Progenitor cell of endocrine pancreas (in vitro differentiated cells): ENCODE results near the gene SH3BP4.

GRCh38 chr2:233775454-233775951, 2.6 kb upstream of the MROH2A start:
- PRO-cap: no peak

DNA sequence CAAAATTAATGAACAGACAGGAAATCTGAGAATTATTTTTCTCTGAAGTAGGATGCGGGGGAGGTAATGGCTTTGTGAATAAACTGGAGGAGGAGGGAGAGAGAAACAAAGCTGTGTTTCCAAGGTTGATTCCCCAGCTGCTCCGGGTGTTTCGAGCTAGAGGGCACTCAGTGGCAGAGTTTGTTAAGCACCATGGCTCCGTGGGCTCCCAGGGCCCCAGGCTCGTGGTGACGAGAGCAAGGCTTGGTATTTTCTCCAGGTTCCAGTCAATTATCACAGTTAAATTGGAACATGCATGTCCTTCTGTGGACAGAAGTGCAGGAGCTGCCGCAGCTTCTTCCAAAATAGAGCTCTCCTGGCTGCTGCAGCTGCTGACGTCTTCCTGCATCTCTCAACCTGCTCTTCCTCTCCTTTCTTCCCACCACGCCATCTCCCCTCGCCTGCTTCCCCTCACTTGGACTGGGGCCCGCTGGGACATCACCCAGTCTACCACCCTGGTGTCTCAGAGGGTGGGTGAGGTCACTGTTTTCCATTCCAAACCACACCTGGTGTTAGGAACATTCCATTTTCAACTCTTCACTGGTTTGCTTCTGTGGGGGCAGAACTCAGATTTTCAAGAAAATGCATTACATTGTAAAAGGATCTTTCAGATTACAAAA, 41.3 kb downstream of the SPP2 start:
- PRO-cap: no peak

DNA sequence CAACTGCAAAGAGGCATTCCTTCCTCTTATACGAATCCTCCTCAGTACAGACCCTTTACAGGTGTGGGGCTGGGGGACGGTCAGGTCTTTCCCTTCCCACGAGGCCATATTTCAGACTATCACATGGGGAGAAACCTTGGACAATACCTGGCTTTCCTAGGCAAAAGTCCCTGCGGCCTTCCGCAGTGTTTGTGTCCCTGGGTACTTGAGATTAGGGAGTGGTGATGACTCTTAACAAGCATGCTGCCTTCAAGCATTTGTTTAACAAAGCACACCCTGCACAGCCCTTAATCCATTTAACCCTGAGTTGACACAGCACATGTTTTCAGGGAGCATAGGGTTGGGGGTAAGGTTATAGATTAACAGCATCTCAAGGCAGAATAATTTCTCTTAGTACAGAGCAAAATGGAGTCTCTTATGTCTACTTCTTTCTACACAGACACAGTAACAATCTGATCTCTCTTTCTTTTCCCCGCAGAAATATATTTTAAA, 118.1 kb downstream of the SPP2 start:
- PRO-cap: unidirectional peak, minus-strand start at position 206 of the sequence

GRCh38 chr2:234307985-234308498, 188.8 kb downstream of the ARL4C start:
- PRO-cap: no peak

DNA sequence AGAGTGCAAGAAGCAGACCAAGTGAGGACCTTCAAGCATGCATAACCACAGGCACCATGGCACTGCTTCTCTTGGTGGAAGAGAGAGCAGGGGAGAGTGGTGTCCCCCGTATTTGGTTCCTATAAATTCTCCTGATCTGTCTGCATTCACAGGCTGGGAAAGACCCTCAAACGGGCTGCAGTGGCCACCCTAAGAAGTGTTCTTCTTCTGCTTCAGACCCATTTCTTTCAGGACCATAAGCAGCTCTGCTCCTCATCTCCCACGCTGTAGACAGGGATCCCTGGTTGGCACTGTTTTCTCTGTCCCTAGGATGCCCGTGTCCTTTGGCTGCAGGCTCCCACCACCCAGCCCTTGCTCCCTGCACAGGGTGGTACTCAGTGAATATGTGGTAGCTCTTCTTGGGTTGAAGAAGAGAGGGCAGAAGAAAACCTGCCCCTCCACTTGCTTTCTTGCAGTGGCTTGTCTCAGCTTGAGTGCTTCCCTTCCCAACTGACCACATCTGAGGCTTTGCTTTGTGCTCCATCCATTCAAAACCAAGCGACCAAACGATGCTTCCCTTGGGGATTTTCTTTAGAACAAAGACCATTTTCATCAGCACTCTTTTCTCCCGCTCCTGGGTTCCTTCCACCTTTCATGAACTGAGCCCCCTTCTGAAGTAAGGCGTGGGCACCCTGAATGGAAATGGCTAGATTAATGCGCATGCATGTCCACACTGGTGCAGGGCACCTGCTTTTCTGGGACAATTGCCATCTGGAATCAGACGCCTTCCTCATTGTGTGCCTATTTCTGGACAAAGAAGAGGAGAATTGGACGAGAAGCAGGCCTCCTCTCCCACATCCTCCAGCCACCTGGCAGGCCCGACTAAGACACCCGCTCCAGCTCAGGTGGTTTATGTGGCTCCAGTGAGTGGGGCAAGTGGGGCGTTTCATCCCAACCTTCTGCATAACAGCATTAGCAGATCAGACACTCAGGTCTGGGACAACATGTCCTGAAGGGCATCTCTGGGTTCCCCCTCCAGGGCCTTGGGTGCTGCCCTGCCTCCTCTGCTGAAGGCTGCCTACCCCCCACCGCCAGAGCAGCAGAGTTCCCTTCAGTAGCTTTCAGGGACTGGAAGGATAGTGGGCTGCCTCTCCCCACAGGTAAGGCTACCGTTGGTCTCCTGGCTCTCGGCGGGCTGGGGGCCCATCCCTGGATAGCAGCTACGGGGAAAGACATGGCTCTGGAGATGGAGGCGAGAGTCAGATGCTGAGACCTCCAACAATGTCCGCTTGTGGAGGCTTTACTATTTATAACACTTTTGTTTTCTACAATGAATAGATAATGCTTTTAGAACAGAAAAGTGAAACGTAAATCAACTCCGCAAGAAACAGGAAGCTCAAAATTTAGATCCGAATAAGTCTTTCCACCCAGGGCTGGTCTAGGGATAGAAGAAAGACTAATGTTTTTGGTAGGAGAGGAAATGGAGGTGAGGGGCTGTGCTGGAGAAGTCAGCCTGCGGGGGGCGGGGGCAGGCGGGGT, 58.9 kb downstream of the ARL4C start:
- PRO-cap: no peak

- PRO-cap: no peak
Measured at GRCh38 chr2:234453281-234453744, 43.6 kb downstream of the ARL4C start.

GRCh38 chr2:234491549-234492674, 5.0 kb downstream of the ARL4C start:
- PRO-cap: no peak

GRCh38 chr2:234494760-234495804, 1.8 kb downstream of the ARL4C start:
- PRO-cap: bidirectional peak, plus-strand start at chr2:234495002, minus-strand start at chr2:234494724; bidirectional peak, plus-strand start at chr2:234495652, minus-strand start at chr2:234495374; bidirectional peak, plus-strand start at chr2:234495754, minus-strand start at chr2:234495729

GRCh38 chr2:234951582-234952357, at the start of gene SH3BP4:
Gene SH3BP4, plus strand, starts transcription at chr2:234952017.
- PRO-cap: bidirectional peak, plus-strand start at chr2:234952141, minus-strand start at chr2:234951761

GRCh38 chr2:234953273-234954225, 1.7 kb downstream of the SH3BP4 start:
- PRO-cap: no peak

DNA sequence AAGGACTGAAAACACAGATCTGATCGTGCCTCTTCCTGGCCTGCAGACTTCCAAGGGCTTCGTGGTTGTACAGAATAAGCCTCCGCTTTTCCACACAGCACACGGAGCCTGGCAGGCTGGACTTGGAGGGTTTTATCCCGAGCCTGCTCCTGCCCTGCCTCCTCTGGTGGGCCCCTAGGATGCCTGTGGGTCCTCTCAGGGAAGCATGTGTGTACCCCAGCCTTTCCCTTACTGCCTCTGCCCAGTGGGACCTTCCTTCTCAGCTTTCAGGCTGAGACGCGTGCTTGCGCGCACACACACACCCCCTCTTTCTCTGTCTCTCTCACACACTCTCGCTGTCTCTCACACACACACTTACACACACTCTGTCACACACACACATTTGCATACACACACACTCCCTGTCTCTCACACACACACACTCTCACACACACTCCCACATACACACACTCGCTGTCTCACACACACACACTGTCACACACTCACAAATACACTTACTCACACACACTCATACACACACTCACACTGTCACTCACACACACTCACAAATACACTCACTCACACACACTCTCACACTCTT, 17.8 kb downstream of the SH3BP4 start:
- PRO-cap: no peak

DNA sequence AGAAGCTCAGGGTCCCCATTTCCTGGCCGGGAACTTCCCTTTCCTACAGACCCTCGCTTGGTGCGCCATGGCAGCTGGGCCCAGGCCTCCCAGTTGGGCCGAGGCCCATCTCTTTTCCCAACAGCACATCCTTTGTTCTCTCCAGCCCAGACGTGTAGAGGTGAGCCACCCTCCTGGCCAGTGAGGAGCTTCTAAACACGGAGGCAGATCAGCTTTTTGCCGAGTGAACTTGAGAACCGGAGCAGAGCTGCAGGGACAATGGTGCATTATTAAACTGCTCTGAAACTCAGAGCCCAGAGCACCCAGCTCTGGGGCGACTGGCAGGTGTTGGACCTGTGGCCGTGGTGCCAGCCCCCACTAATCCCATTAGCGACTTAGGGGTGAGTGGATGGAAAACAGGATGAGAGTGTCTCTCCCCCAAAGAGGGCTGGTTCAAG, 25.4 kb downstream of the SH3BP4 start:
- PRO-cap: no peak

DNA sequence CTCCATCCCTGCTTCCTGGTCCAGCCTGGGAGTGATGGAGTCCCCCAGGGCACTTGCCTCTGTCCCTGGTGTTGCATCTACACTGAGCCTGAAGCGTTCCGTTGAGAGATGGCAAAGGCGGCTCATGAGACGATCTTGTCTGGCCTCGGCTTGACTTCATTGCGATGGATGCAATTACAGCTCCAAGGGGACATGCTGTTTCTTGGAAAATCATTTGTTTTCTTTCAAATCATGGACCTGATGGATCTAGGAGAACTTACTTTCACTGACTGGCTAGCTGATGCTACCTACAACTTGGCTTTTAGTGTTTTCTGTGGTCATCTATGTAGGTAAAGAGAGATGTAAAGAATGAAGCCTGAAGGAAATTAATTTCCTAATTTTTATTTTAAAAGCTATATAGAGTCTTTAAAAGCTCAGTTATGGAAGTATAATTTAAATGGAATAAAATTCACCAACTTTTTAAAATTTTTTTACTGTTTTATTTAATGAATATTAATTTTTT, 193.1 kb downstream of the SH3BP4 start:
- PRO-cap: no peak

GRCh38 chr2:235494394-235495014, 661 bp downstream of the AGAP1 start:
- PRO-cap: bidirectional peak, plus-strand start at chr2:235494700, minus-strand start at chr2:235494504

DNA sequence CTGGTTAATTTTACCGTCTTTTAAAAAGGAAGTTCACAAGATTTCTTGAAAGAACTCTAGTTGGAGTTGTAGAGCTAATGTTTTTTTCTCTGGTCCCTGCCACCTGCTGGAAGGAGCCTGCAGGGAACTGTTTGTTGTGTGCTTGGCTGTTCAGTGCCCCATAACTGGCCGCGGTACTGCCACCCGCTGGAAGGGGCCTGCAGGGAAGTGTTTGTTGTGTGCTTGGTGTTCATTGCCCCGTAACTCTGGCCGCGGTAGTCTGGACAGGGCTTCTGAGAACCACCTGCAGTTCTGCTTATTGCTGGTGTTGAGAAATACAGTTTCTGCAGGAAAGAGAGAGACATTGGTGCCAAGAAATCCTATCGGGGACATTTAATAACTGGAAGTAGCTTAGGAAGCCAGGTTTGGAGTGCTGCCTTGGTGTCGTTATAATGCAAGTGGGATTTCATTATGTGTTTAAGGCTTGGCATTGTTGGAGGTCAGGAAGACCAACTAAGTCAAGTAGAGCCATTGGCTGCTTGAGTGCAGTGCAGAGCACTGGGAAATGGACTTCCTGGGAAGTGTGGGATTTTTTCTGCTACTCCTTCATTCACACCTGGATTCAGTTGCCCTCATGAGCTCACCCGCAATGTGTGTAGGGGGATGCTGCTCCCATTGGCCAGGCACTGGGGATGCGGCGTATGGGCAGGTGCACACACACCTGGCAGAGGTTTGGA, 58.3 kb downstream of the AGAP1 start:
- PRO-cap: no peak

DNA sequence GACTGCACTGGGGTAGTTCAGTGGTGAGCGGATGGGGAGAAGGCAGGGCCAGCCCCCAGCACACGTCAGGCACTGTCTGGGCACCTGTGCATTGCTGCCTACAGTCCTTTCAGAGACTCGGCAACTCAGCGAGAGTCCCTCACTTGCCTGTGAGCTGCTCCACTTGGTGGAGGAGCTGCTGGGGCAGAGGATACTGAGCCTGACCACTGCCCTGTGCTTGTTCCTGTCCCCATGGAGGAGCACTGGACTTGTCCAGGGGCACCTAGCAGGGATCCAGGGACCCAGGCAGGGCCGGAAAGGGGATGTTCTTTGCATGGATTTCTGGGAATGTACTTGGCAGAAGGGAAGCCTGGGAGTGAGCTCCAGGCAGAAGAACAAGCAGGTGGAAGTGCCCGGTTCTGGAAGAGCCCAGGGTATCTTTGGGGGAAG, 134.3 kb downstream of the AGAP1 start:
- PRO-cap: no peak

DNA sequence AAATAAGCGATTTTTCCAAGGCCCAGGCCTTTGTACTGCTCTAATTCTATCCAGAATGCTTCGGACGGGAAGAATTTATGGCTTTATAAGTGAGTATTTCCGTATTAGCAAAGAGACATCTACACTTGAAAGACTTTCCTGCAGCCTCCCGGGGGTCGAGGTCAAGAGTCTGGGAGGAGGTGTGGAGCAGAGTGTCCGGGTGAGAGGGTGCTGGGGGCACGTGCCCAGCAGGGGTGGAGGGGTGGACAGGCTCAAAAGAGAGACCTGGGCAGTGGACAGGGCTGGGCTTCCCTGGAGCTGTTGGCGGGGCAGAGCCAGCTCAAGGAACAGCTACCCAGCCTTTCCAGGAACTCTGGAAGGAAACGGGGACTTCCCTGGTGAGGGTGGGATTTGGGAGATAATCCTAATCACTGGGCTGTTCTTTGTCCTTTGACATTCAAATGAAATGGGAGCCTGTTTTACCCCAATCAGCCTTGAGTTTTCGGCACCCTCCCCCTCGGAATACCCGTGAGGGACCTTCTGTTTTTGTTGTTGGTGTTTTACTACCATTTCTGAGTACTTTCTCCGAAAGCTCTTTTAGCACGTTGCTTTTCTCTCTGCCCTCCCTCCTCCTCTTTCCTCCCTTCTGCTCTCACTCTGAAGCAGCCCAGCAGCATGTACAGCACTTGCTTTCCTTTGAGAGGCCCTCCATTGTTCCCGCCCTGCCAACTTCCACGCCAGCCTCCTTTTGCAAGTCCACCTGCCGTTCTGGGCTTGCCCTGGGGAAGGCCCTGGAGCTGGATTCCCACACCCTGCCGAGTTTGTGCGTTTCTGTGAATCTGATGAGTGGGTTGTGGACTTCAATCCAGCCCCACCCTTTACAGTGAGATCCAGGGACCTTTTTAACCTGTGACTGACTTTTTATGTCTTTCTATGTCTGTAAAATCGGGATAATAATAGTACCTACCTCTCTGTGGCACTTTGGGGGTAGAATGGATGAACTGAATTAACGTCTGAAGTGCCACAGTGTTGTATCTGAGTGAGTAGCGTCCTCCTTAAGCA, 164.8 kb downstream of the AGAP1 start:
- PRO-cap: no peak

- PRO-cap: no peak
Measured at GRCh38 chr2:235715352-235716147, 221.7 kb downstream of the AGAP1 start.

- PRO-cap: no peak
Measured at GRCh38 chr2:235787517-235788017, 293.7 kb downstream of the AGAP1 start.

GRCh38 chr2:236250837-236251650, 13.2 kb downstream of the ASB18 start:
- PRO-cap: no peak